NCI-H460 (cell line): Measurements from ENCODE around the gene ANXA11.

RAMPAGE:
- cytosol, long total RNA: no peak
- long total RNA: no peak
- nucleus, long total RNA: no peak
Observed at GRCh38 chr10:79096503-79097134, 27.9 kb downstream of the ZMIZ1 start.

GRCh38 chr10:79137833-79138565, 69.2 kb downstream of the ZMIZ1 start:
RAMPAGE:
- cytosol, long total RNA: no peak
- long total RNA: no peak
- nucleus, long total RNA: no peak

DNA sequence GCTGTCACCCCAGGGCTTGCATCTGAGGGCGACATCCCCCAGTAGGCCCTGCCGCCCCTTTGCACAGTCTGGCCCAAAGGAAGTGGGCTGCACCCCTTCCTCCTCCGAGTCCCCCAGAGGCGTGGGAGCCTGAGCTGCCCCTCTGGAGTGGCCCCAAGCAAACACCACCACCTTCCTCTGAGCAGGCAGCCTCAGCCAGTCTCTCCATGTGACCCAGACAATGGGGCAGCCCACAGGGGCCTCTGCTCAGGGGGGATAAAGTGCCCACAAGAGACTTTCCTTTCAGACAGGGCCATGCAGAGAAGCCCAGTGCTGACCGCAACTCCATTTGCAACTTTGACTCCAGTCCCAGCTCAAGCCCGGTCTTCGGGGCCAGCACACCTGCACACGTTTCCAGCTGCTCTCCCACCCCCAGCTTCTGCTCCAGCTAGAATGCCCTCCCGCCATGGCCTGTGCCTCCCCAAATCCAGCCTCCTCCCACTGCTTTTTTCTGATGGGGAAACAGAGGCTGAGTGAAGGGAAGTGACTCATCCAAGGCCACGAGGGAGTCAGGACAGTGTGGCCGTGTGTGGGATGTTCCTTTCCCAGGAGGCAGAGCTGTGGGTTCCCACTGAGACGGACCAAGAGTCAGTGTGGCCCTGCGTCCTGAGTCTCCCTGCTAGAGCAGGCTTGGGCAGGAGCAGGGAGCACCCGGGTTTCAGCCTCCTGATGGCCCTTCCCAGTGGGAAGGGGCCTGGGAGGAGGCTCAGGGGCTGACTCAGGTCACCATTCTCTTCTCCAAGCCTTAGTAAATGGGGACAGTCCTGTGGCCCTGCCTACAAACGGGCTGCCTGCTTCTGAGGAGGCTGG, 111.9 kb downstream of the ZMIZ1 start:
RAMPAGE:
- cytosol, long total RNA: no peak
- long total RNA: no peak
- nucleus, long total RNA: no peak

RAMPAGE:
- cytosol, long total RNA: no peak
- long total RNA: no peak
- nucleus, long total RNA: no peak
Observed at GRCh38 chr10:79184024-79184813, 115.5 kb downstream of the ZMIZ1 start.

DNA sequence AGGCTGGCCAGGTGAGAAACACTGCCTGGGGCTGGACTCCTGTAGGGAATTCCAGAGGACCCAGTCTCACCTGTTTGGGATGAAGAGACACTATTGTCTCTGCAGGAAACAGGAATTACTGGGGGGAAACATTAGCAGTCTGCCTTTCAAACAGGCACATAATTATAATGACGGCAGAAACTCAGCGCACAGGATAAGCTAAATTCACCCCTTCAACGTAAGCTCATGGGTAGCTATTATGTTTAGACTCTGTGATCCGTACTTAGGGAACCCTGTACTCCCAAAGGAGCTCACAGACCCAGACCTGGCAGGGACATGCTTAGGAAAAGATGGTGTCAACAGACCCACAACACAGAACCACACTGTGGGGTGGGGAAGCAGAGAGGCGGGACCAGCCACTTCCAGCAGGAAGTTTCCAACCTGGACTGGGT, 117.8 kb upstream of the PPIF start:
RAMPAGE:
- cytosol, long total RNA: no peak
- long total RNA: no peak
- nucleus, long total RNA: no peak

RAMPAGE:
- cytosol, long total RNA: no peak
- long total RNA: no peak
- nucleus, long total RNA: no peak
Observed at GRCh38 chr10:79303429-79304393, 43.6 kb upstream of the PPIF start.

GRCh38 chr10:79311415-79312018, 35.8 kb upstream of the PPIF start:
RAMPAGE:
- cytosol, long total RNA: no peak
- long total RNA: no peak
- nucleus, long total RNA: start-site peak on the minus strand at chr10:79311761-79311833, 13 and 7 reads in 2 replicates

DNA sequence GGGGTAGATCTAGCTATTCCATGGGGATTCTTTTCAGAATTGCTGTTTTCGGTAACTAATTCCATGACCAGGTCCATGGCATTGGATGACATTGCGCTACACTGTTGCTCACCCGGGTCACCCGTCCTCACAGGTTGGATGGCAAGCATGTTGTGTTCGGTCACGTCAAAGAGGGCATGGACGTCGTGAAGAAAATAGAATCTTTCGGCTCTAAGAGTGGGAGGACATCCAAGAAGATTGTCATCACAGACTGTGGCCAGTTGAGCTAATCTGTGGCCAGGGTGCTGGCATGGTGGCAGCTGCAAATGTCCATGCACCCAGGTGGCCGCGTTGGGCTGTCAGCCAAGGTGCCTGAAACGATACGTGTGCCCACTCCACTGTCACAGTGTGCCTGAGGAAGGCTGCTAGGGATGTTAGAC, 6.3 kb downstream of the PPIF start:
RAMPAGE:
- cytosol, long total RNA: no peak
- long total RNA: no peak
- nucleus, long total RNA: no peak

DNA sequence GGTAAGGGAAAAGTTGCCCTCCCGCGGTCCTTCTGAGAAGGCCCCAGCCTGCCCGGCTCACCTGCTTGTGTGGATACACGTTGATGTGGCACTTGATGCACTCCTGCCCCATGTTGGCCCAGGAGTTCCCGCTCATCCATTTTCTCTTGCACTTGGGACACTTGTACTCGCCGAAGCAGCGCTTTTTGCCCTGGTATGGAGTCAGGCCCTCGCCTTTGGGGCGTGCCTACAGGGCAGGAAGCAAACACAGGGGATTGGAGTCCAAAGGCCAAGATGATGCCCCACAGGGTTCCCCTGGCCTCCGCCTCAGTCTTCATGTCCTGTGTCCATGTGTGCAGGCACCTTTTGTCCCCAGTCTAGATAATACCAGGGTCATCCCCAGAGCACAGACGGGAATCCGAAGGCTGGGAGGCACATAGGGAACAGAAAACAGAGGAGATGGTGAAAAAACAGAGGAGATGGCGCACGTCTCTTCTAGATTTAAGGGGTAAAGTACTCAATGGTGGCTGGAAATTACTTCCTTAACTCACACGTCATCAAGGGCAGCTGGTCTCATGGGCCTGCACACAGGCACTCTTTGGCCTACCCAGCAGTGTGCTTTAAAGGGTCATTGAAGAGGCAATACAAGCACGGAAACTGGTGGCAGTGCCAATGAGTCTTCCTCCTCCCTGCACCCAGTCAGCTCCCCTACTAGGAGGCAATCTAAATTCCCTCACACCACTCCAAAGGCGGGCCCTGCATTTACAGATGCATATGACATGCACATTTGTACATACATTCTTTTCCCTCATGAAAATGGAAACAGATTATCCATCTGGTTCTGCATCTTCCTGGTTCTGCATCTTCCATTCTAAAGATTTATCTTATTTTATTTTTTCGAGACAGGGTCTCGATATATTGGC, 47.2 kb downstream of the PPIF start:
RAMPAGE:
- cytosol, long total RNA: no peak
- long total RNA: no peak
- nucleus, long total RNA: no peak

DNA sequence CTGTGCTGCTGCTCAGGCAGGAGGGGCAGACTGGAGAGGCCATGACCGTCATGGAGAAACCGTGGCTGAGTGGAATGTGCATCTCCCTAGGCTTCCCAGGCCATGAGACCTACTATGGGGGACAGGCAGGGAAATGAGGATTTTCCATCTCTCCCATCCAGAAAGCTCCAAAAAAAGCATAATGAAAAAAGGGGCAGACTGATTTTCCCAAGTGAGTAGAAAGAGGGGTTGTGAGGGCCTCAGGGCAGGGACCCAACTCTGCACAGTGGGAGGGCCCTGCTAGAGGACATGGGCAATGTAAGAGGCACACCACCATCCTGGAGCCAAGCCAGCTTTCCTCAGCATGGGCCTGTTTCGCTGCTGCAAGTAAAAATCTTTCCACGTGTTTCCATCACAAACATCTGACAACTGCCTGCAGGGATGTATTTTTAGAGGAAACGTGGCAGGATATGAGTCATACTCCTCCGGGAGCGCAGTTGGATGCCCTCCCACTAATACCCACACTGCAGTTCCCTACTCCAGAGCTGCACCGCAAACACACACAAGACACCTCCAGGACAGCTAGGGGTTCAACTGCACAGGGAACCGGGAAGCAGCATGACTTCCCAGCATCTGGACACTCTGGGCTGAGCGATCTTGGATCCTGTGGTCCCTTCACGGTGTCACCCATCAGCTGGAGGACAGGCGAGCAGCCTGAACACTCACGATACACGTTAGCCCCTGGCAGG, 26.0 kb downstream of the PLAC9 start:
RAMPAGE:
- cytosol, long total RNA: no peak
- long total RNA: no peak
- nucleus, long total RNA: no peak

DNA sequence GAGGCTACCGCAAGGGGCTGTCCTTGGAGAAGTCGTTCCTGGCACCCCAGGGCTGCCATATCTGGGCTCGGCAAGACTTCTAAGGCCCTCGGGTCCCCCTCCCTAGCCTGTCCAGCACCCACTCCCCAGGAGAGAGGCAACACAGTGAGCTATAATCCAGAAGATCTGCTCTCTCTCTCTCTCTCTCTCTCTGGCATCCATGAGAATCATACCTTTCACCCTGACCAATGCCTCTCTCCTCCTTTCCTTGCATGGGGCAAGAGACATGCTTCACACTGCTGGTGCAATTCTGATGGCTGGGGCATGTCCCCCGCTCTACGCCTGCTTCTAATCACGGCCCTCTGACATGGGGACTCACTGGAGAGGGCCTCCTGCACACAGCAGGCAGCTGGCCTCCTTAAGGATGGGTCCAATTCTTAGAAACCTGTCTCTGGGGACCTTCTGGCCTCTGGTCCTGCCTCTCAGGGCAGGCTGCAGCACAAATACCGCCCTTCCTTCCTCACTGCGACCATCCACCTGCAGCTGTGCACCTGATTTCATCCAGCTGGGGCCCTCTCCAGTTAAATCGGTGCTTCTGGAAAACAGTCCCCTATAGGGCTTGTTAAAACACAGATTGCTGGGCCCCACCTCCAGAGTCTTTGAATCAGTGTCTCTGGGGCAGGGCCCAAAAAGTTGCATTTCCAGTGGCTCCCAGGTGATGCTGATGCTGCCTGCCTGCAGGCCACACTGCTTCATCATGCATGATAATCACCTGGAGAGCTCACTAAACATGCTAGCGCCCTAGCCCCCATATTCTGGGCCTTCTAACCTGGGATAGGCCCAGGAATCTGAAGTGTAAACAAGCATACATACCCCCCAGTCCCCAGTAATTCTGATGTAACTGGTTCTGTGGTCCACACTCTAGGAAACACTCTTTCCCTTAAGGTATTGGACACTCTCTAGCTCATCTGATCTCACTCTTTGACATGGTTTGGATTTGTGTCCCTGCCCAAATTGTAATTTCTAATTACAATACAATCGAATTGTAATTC, 27.0 kb downstream of the ANXA11 start:
RAMPAGE:
- cytosol, long total RNA: no peak
- long total RNA: no peak
- nucleus, long total RNA: no peak

DNA sequence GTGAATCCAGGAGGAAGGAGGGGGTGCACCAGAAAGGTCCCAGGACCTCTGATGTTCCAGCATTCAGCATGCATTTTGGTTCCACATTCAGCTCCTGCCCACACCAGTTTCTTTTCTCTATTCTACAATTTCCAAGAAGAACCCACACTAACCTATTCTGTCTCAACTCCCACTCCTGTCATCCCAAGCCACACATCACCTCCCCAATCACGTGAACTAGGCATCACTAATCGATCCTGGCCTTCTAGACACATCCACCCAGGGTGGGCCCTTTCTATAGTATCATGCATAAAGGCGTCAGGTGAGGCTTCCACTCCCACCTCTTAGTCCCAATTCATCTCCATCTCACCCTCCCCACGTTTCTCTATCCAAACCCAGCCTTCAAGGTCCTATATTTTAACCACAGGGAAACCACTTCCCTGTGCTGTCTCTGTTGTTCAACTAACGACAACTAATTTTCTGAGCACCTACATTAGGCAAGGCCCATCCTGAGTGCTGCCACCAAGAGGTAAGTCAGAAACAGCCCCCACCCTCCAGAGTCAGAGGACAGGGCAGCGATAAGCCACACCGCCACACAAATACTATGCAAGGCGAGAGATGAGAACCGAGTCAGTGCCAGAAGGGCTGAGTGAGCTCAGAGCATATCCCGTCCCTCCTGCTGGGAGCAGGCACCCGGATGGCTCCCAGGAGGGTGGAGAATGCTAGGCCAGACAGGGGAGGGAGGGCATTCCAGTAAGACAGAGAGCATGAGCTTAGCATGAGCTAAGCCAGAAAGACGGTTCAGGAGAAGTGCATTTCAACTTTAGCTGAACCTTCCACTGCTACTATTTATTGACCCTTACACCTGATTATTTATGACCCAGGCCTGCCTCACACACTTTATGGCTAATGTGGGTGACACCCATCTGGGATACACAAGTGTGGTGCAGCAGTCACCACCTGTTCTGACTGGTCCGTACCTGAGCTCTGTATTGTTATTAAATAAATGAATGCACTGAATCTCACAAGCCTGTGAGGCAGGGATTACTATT, 1.9 kb downstream of the ANXA11 start:
RAMPAGE:
- cytosol, long total RNA: no peak
- long total RNA: no peak
- nucleus, long total RNA: no peak

DNA sequence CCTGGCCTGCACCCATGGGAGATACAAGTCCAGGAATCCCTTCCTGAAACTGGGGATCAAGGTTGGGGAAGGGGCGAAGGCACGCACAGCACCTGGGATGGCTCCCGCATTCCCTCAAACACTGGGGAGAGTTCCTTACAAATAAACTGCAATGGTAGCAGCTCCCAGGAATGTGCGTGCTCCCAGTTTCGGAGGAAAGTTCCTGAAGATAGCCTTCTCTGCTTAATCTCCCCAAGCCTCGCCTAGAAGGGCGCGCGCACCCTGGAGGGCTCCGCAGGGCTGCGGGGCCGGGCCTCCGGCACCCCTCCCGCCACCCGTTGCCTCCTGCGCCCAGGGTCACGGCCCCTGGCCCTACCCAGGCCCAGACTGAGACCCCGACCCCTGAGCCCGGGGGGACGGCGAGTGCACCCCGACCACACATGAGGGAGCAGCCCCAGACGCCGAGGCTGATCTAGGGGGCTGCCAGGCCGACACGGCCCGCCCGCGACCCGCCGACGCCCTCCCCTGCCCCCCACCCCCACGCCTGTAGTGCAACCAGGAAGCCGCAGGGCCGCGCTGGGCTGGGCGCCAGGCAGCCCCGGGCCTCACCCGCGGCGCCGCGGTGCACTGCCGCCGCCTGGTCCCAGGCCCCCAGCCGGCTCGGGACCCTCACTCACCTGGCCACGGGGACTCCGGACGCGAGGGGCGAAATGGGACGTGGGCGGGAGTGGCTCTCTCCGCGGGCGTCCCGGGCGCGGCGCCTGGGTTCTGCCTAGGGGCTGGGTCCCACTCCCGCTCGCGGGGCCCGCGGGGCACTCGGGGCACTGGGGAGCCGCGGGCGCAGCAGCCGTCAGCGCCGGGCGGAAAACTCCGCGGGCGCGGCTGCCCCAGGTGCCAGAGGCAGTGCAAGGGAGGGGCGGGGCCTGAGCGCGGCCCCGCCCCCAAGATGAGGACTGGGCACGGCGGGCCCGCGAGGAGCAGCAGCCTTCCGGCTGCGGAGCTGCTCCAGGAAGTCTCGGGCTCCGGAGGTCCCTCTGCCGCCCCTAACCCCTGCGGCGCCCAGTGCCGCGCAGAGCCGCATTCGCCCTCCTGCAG, at the start of gene ANXA11:
ANXA11 (minus strand) TSS at position 851 of the 1,074 bp plus-strand sequence.
RAMPAGE:
- cytosol, long total RNA: no peak
- long total RNA: no peak
- nucleus, long total RNA: no peak

DNA sequence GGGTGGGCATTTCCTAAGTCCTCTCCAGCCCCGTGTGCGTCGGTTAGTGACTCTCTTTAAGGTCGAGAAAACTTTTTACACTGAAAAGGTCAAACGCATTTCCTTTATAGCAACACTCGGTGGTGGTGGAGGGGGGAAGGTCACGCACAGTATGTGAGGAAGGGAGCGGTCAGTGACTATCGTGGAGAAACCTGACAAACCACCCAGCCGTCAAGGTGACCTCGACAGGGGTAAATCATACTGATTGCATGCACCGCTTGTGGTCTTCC, 358 bp upstream of the ANXA11 start:
RAMPAGE:
- cytosol, long total RNA: no peak
- long total RNA: no peak
- nucleus, long total RNA: no peak

DNA sequence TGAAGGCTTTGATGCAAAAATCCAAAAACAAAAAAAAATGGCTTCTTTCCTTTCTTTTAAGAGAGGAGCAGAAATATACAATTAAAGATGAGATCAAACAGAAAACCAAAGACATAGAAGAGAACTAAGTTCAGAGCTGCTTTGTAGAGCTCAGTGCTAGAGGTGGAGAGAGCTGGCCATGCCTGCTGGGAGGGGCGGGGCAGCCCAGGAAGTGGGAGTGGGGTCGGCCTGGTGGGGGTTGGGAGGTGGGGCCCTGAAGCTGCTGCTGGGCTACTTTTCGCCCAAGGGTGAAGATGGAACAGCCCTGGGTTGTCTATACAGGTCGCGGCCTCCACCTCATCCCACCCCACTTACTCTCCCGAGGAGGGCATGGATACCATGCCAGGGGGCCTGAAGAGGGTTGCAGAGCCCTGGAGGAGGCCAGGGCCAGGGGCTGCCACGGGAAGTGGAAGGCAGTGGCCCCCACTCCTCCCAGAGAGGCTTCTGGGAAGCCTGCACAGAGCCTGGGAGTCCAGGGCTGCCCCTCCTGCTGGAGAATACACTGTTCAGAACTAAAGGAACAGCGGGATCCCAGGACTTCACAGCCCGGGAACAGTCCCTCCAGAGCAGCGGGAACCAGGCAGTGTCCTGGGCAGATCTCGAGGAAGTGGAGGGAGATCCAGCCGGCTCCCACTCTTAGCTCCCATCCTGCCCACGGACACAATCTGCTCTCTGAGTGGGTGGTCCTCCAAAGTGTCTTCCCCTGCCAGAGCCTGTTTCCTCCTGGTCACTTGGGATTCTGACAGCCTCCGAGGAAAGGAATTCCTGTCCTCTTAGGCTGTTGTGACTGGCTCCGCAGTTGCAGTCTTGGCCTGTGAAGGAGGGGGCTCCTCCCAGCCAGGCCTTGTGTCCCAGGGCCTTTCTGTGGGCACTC, 23.6 kb downstream of the MAT1A start:
RAMPAGE:
- cytosol, long total RNA: no peak
- long total RNA: no peak
- nucleus, long total RNA: no peak

DNA sequence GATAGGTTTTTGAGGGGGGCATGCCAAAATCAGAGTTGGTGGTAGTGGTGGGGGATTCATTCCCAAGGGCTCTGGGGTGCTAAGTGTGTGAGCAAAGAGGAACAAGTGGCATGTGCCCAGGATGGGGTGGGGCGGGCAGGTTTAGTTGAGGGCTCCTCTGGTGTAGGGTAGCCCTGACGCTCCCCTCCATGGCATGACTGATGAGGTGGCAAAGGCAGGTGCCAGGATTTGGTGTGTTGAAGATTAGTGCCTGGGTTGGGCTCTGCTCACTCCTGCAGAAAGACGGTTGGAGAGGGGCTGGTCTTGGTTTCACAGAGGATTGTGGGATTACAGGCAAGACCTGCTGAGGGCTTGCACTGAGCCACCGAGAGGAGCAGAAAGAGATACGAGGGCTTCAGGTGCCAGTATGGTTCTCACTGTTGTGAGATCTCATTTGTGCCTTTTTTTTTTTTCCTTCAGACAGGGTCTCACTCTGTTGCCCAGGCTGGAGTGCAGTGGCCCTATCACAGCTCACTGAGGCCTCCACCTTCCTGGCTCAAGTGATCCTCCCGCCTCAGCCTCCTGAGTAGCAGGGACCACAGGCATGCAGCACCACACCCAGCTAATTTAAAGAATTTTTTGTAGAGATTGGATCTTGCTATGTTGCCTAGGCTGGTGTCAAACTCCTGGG, 7.5 kb downstream of the TSPAN14 start:
RAMPAGE:
- cytosol, long total RNA: no peak
- long total RNA: no peak
- nucleus, long total RNA: no peak

DNA sequence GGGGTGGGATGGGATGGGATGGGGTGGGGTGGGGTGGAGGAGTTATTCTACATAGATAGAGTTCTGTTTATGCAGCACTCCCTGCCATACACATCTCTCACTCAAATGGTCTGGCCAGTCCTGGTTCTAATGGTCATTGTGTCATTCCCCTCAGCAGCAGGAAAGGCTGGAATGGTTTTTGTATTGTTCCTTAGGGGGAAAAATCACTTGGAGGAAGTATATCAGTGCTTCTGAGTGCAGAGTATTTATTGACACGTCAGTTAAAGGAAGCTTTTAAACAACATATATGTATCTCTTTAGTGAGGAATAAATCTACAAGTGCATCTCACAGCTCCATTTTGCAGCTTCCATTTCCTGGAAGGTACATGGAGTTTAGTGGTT, 8.2 kb downstream of the TSPAN14 start:
RAMPAGE:
- cytosol, long total RNA: no peak
- long total RNA: no peak
- nucleus, long total RNA: no peak

GRCh38 chr10:80485636-80486746, 31.9 kb downstream of the TSPAN14 start:
RAMPAGE:
- cytosol, long total RNA: no peak
- long total RNA: no peak
- nucleus, long total RNA: no peak

DNA sequence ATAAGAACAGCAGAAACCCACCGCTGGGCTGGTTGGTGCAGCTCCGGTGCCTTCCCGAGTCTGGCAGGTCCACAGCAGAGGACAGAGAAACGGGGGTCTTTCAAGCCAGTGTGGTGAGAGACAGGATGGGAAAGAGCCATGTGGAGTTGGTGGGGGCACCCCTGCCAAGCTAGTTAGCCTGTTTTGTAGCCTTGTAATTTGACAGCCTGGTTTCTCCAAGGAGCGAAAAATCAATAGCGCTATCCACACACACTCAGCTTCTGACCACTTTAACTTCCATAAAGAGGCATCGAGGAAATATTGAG, 165.8 kb downstream of the SH2D4B start:
RAMPAGE:
- cytosol, long total RNA: no peak
- long total RNA: no peak
- nucleus, long total RNA: no peak

DNA sequence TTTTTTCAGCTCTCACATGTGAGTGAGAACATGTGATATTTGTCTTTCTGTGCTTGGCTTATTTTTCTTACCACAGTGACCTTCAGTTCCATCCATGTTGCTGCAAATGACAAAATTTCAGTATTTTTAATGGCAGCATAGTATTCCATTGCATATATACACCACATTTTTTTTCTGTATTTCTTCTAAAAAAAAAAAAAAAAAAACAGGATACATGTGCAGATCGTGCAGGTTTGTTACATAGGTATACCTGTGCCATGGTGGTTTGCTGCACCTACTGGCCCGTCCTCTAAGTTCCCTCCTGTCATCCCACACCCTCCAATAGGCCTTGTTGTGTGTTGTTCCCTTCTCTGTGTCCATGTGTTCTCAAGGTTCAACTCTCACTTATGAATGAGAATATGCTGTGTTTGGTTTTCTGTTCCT, 557.3 kb downstream of the NRG3 start:
RAMPAGE:
- cytosol, long total RNA: no peak
- long total RNA: no peak
- nucleus, long total RNA: no peak